ENCODE measurements around the gene PHYKPL.

GRCh38 chr5:177140091-177140482, 6.5 kb downstream of the NSD1 start:
- PRO-cap, 3 experiments, result no peak in any of the 3 experiments
- RAMPAGE, long total RNA, 2 experiments, result no peak in any of the 2 experiments
- RRBS, result no CpG with 5 or more reads among the region's 1 CpG

DNA sequence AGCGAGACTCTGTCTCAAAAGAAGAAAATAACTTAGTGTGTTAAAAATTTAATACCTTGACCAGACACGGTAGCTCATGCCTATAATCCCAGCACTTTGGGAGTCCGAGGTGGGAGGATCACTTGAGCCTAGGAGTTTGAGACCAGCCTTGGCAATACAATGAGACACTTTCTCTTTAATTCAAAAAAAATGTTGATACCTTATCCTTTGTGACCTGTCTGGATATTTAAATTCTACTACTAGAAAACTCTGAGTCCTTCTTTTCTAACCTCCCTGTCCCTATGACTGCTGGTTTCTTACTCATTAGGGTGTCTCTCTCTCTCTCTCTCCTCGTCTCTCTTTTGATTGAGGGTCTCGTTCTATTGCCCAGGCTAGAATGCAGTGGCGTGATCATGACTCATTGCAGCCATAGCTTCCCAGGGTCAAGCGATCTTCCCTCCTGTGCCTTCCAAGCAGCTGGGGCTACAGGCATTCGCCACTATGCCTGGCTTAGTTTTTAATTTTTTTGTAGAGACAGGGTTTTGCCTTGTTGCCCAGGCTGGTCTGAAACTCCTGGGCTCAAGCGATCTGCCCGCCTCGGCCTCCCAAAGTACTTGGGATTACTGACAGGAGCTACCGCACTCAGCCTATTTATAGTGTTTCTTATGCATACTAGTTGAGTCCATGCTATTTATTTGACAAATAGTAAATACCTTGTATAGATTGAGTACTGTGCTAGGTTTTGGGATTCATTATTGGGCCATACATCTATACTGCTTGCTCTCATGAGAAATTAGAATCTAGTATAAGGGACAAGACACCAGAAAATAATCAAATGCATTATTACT, 61.8 kb downstream of the NSD1 start:
- PRO-cap, 3 experiments, result no peak in any of the 3 experiments
- RAMPAGE, long total RNA, 2 experiments, result no peak in any of the 2 experiments
- RRBS, result no CpG with 5 or more reads among the region's 12 CpGs

GRCh38 chr5:177302822-177303492, 562 bp downstream of the RAB24 start:
- PRO-cap, 3 experiments, result no peak in any of the 3 experiments
- RAMPAGE, long total RNA, 2 experiments, result no peak in any of the 2 experiments
- RRBS, result 2% methylated on average over 10 of the region's 49 CpGs

DNA sequence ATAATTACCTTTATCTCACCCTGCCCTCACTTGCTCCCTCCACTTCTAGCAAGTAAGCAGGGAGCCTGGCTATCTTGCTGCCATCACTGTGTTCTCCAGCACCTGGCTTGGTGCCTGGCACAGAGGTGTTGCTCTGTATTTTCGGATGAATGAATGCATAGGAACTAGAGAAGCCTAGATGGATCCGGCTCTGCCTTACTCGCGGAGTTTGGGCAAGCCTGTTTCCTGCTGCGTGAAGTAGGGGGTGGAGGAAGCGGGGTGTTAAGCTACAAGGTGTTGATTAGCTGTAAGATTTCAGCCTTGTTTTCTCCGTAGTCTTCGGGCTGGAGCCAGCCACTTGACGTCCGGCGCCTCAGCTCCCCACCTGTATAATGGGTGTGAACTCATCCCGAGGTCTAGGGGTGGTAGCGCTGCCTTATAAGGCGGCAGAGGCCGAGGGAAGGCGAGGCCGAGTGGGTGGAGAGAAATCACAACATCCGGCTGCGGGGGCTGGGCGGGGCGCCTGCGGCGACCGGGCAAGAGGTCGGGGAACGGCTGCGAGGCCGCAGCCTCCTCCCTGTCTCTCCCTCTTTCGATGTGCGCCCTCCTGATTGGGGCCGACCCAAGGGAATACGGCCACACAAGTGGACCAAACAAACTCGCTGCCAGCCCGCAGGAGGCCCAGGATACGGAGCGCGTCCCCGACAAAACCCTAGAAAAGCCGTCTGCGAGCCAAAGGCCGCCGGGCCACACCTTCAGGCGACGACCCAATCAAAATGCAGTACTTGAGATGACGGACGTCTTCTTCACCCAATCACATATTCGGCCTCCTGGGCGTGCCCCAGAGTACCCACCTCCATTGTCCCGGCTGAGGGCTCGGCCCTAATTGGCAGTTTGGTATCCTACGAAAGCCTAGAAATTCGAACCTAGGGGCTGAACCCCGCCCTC, 668 bp upstream of the GRK6 start:
- PRO-cap, 3 experiments, result peak in 3 of 3 experiments; most common plus-strand start position 518 of the sequence (in 3); most common minus-strand start position 373 of the sequence (in 2)
- RAMPAGE, long total RNA, 2 experiments, result start-site peak on the minus strand in 1 of 2 experiments, centred at position 729 of the sequence, 11 reads per replicate
- RRBS, result 2% methylated on average over 9 of the region's 53 CpGs

DNA sequence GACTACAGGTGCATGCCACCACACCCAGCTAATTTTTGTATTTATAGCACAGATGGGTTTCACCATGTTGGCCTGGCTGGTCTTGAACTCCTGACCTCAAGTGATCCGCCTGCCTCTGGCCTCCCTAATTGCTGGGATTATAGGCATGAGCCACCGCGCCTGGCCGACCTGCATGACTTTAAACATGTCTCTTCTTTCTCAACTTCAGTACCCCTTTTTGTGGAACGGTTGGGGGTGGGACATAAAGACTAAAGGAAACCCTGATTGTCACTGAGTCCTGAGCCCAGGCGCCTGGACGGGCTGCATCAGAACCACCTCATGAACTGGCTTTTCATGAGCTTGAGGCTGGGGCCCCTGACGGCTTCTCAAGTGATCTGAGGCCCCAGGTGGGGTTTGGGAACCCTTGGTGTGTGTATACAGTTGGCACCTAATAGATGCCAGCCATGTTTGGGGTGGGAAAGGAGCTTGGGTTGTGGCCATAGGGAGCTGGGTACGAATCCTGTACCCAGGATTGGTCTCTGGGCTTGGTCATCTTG, 2.1 kb downstream of the GRK6 start:
- PRO-cap, 3 experiments, result no peak in any of the 3 experiments
- RAMPAGE, long total RNA, 2 experiments, result no peak in any of the 2 experiments
- RRBS, result no CpG with 5 or more reads among the region's 9 CpGs

GRCh38 chr5:177445817-177446000, 905 bp upstream of the PRR7 start:
- PRO-cap, 3 experiments, result no peak in any of the 3 experiments
- RAMPAGE, long total RNA, 2 experiments, result no peak in any of the 2 experiments
- RRBS, result no CpG with 5 or more reads among the region's 6 CpGs

GRCh38 chr5:177448854-177449760, 2.5 kb downstream of the PRR7 start:
- PRO-cap, 3 experiments, result no peak in any of the 3 experiments
- RAMPAGE, long total RNA, 2 experiments, result no peak in any of the 2 experiments
- RRBS, result no CpG with 5 or more reads among the region's 15 CpGs

GRCh38 chr5:177468335-177469124, 4.9 kb downstream of the DBN1 start:
- PRO-cap, 3 experiments, result no peak in any of the 3 experiments
- RAMPAGE, long total RNA, 2 experiments, result no peak in any of the 2 experiments
- RRBS, result no CpG with 5 or more reads among the region's 12 CpGs

DNA sequence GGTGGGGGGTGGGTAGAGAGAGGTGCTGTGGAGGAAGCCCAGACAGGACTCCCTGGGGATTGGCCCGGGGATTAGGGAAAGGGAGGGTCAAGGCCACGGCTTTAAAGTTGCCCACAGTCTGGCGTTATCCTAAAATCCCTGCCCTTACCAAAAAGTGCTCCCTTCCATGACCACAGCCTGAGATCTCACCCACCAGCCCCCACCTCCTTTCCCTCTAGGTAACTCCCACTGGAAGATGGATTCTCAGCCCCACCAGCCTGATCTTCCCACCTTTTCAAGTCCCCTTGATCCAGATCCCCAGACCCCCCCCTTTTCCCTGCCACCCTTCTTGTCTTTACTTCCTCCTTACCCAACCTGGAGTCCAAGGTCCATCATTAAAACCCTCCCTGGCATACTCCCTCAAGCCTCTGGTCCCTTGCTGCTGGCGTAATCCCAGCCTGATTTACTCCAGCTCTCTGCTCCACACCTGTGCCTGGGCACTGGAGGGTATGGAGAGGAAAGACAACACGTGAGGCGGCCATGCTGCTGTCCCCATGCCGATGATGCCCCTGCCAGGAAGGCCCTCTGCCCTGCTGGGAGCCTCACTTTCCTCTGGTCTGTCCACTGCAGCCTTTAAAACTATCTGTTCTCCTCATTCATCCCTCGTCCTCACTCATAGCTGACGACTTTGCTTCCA, 5.0 kb downstream of the B4GALT7 start:
- PRO-cap, 3 experiments, result no peak in any of the 3 experiments
- RAMPAGE, long total RNA, 2 experiments, result no peak in any of the 2 experiments
- RRBS, result no CpG with 5 or more reads among the region's 9 CpGs

DNA sequence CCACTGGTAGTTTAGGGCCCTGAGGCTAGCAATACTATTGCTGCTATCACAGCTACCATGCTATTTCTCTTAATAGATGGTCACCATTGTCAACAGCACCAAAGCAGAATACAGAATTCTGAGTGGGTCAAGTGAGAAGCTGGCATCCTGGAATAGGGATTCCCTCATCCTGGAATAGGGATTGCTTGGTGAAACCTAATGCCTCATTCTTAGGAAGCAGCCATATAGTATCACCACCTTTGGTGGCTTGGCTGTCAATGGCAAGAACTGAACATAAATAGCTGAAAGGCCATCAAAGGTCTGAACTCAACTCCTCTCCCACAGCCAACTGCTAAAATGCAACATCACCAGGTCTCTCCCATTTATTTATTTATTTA, 33.7 kb downstream of the B4GALT7 start:
- PRO-cap, 3 experiments, result no peak in any of the 3 experiments
- RAMPAGE, long total RNA, 2 experiments, result no peak in any of the 2 experiments

DNA sequence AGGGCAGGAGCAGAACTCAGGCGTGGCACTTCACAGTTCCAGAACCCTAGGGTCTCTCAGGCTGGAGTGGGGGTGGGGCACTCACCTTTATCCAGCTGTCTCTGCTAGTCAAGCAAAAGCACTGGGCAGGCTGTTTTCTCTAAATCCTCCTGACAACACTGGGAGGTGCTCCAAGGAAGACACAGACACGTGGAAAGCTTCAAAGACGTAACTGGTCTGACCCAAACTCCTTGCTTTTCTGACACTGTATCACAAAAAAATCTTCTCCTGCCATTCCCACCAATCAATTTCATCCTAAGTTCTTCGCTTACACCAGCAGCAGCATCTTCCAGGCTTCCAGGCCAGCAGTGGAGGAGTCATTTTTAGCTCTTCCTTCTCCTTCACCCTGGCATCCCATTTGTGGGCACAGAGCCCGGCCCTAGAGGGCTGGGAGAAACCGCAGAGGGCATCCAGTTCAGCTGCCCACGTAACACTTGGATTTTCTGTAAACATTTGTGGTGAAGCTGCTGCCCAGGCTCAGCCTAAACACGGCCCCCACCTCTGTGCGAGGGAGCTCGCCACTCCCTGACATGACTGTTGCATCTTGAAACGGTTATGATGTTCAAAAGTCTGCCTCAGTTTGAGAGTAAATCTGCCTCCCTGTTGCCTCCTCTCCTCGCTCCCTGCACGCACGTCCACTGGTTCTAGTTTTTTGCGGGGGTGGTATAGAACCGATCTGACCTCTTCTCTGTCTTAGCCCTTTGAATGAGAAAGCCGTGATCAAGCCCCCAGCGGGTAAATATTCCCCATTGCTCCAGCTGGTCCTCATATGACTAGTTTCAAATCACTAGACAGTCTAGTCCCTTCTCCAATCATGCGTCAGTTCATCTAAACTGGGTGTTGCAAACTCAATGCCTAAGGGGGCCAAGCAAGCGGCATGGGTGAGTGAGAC, 35.1 kb upstream of the N4BP3 start:
- PRO-cap, 3 experiments, result no peak in any of the 3 experiments
- RAMPAGE, long total RNA, 2 experiments, result no peak in any of the 2 experiments
- RRBS, result no CpG with 5 or more reads among the region's 20 CpGs

GRCh38 chr5:178117716-178118789, 4.7 kb downstream of the N4BP3 start:
- PRO-cap, 3 experiments, result no peak in any of the 3 experiments
- RAMPAGE, long total RNA, 2 experiments, result no peak in any of the 2 experiments
- RRBS, result 81% methylated on average over 12 of the region's 23 CpGs

DNA sequence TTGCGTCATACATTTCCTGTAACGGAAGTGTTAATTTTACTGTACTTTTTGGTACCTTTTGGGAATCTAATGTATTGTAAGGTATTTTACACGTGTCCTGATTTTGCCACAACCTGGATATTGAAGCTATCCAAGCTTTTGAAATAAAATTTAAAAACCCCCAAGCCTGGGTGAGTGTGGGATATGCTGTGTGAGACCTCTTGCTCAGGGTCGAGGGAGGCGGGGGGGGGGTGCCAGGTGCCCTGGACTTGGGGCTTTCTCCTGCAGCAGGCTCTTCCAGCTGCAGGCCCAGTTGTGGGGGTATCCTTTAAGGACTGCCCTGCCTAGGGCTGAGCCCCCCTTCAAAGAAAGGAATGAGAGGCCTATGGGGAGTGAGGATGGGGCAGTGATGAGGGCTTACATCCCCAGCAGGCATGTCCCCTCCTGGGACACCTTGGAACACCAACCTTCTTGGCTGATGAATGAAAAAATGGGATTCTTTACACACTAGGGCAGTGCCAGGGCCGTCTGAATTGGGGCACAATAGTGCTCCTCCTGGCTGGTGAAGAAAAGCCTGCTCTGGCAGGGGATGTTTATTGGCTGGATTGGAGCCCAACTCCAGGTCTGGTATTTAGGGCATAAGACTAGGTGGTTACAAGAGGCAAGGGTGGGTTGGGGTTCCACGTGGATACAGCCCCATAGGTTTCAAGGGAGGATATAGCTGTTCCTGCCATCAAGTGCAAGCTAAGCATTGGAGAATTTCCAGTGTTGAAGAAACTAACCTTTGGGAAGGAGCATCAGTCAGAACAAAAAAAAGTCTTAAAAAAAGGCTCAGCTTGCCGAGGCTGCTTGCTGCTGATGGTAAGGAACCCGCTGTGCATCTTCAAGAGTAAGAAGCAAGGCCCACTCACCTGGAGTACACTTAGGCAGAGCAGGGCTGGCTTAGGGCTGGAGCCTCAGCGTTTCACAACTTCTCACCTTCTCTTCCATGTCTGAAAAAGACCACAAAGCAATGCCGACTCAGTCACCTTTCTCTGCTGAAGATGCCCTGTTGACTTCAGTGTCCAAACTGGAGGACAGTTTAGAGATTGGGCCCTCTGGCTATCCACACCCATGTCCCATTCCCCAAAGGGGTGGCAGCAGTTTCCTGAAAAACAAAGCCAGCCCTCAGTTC, 7.0 kb downstream of the HNRNPAB start:
- PRO-cap, 3 experiments, result no peak in any of the 3 experiments
- RAMPAGE, long total RNA, 2 experiments, result no peak in any of the 2 experiments
- RRBS, result no CpG with 5 or more reads among the region's 11 CpGs

DNA sequence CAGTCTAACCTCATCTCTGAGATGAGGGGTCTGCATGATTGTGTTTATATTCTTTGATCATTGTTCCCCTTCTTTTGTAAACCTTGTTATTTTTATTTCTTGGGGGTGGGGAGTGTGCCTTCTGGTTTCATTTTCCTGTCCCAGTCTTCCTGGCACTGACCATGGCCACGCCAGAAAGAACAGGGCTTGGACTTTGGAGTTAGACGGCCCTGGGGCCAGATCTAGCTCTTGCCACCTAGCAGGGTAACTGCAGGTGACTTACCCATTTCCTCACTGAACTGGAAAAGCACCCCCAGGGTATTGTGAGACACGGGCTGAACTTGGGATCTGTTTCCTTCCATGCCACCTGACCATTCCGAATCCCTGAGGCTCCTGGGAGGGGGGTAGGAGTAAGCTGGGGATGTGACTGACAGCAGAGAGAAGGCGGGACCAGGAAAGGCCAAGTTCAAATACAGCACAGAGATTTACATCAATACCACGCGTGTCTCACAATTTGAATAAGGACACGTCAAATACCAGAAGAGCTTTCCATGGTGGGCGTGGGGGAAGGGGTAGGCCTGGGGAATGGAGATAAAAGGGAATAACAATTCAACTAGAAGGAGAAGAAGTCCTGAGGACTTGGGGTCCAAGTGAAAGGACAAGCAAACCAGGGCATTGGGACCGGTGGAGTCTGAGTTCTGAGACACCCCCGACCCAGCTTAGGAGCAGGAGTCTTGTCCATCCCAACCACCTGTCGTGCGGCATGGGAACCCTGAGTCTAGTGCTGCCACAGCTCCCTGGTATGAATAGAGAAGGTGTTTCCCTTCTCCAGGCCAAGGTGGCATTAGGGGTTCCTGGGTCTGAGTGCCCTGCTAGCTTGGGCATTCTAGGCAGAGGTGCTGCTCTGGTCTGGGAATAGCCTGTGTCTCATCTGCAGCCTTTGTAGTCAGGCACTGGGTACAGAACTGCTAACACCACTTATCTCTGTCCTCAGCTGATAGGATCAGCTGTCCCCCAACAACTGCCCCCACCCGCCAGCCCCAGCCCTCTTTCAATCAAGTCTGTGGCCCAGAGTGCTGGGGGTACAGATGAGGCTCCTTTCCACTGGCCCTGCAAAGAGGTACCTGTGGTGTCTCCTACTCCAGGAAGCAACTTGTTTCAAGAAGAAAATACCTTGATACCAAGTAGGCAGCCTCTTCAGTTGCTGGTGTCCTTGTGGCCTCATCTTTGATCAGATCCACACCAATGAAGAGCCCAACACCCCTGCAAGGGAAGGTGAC, 9.7 kb downstream of the HNRNPAB start:
- PRO-cap, 3 experiments, result no peak in any of the 3 experiments
- RAMPAGE, long total RNA, 2 experiments, result no peak in any of the 2 experiments
- RRBS, result no CpG with 5 or more reads among the region's 14 CpGs

GRCh38 chr5:178215081-178215895, 11.0 kb downstream of the HNRNPAB start:
- PRO-cap, 3 experiments, result no peak in any of the 3 experiments
- RAMPAGE, long total RNA, 2 experiments, result no peak in any of the 2 experiments
- RRBS, result no CpG with 5 or more reads among the region's 12 CpGs

- PRO-cap, 3 experiments, result no peak in any of the 3 experiments
- RAMPAGE, long total RNA, 2 experiments, result no peak in any of the 2 experiments
- RRBS, result 81% methylated on average over 3 of the region's 17 CpGs
These were observed 8.8 kb downstream of the PHYKPL start for GRCh38 chr5:178223678-178224344.

- PRO-cap, 3 experiments, result peak in 3 of 3 experiments; most common plus-strand start chr5:178232494 (in 3); most common minus-strand start chr5:178232390 (in 3)
- RAMPAGE, long total RNA, 2 experiments, result no peak in any of the 2 experiments
- RRBS, result 2% methylated on average over 53 of the region's 105 CpGs
These were observed at the start of gene PHYKPL for GRCh38 chr5:178232088-178232975. PHYKPL (minus strand) TSS chr5:178232802.

DNA sequence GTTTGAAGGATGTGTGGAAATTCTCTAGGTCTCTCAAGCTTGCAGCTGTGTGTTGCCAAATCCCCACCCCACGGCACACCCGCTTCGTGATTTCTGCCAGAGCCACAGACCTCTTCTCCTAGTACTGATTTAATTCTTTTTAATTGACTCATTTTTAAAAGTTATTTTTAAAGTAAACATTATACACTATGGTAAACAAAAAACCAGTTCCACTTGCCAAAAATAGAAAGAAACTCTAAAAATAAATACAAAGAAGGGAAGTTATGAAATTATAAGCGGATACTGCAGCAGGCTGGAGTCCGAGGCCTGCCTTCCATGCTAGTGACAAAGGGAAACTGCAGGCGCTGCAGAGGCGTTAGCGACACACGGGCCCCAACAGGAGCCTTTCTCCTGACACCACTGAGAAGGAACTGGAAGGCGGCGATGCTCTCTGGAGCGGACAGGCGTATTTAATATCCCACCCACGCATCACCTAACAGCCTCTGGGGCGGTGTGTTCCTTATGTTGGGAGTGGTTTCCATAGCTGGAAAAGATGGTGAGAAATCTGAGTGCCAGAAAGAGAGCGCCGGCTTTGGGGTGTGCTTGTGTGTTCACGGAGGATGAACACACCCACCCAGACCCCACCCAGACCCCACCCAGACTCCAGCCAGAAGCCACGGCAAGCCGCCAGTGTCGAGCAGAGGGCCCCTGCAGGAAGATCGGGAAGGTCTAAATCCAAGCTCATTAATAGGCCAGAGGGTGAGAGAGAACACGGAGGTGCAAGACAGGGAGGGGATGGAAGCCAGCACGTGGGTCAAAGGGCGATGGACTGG, 122.4 kb downstream of the COL23A1 start:
- PRO-cap, 3 experiments, result peak in 1 of 3 experiments; most common minus-strand start position 401 of the sequence (in 1)
- RAMPAGE, long total RNA, 2 experiments, result no peak in any of the 2 experiments
- RRBS, result no CpG with 5 or more reads among the region's 25 CpGs

- PRO-cap, 3 experiments, result no peak in any of the 3 experiments
- RAMPAGE, long total RNA, 2 experiments, result no peak in any of the 2 experiments
- RRBS, result no CpG with 5 or more reads among the region's 18 CpGs
These were observed 62.9 kb downstream of the COL23A1 start for GRCh38 chr5:178527185-178527866.

GRCh38 chr5:178544472-178544999, 45.7 kb downstream of the COL23A1 start:
- PRO-cap, 3 experiments, result no peak in any of the 3 experiments
- RAMPAGE, long total RNA, 2 experiments, result no peak in any of the 2 experiments
- RRBS, result 90% methylated on average over 2 of the region's 14 CpGs

Data from testis (tissue), 5 donors.